ENCODE data around the gene TKTL2.

DNA sequence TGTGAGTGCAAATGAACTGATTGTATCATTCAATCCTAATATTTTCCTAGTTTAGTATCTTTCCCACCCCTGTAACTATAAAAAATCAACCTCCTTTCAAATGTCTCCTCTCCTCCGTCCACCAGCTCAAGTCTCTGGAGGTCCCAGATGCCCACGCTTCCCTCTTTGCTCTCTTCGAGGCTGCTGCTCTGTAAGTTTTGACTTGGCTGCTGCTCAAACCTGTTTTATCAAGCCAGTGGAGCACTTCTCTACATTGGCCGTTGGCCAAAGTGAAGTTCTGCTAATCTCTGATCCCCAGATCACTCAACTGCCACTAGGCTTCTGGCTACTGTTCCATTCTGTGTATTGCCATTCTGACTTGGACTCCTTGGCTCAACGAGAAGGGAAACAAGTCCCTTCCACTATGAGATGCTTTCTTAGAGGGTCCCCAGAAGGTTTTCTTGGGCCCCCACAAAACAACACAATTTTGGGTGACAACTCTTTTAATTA is 7.1 kb upstream of the C4orf45 start:
- PRO-cap = no peak
- RAMPAGE, long total RNA, 5 experiments = no peak in any of the 5 experiments
- RRBS = no CpG with 5 or more reads among the region's 5 CpGs

DNA sequence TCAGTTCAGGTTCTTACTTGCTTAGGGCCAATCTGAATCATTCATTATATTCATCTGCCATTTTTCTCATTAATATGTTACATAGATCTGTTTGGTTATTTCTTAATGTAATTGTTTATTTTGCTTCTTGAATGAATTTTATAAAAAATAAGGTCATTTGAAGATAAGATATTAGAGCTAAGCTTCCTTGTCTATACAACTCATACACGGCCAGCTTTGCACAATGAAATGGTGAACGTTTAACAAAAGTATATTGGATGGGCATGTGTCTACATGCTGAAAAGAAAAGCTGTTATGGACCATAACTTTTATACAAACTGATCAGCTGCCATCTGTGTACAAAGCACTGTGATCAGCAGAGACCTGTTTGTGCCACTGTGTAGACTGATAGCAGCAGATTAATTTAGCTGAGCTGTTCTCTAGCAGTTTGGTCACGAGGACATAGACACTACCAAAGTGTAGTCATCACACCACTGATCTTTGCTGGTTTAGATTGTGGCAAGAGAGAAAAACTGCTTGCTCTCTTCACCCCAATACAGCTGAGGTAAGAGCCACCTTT is 124.4 kb downstream of the RAPGEF2 start:
- PRO-cap = no peak
- RAMPAGE, long total RNA, 5 experiments = no peak in any of the 5 experiments
- RRBS = no CpG with 5 or more reads among the region's 3 CpGs

DNA sequence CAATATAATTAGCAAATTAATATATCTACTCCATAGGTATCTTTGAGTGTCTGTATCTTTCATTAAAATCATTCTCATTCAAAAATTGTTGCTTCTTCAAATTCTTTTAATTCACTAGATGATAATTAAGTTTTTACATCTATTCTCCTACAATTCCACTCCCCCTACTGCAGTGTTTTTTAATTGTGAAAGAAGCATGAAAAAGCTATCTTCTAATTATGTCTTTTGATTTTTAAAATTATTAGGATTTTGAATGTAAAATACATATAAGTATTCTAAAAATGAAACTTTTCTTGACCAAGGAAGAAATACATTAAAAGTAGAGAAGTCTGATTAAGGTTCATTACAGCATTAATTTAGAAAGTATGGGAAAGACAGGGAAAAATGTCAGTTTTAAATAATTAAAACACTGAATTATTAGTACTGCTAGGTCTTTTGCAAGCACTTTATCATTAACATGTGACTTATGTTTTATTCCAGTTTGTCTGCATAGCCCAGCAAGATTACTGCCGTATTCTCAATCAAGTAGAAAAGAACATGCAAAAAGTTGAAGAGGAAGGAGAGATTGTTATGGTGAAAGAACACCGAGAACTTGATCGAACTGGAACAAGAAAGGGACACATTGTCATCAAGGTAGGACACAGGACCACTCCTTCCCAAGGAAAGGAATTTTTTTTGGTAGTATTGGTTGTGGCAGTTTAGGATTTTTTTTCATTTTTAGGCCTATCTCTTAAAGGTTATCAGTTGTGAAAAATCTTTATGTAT is 226.7 kb downstream of the RAPGEF2 start:
- PRO-cap = no peak
- RAMPAGE, long total RNA, 5 experiments = start-site peak on the plus strand in 2 of 5 experiments, centred at positions 521 to 524 of the sequence, 17 to 19 reads per replicate
- RRBS = no CpG with 5 or more reads among the region's 3 CpGs

GRCh38 chr4:159353568-159353841 is 250.6 kb downstream of the RAPGEF2 start:
- PRO-cap = no peak
- RAMPAGE, long total RNA, 5 experiments = start-site peak on the plus strand in 1 of 5 experiments, at chr4:159353522-159354016 at its widest, 15 reads per replicate
- RRBS = no CpG with 5 or more reads among the region's 7 CpGs

GRCh38 chr4:161149539-161149938 is 1014.3 kb downstream of the FSTL5 start:
- PRO-cap = no peak
- RAMPAGE, long total RNA, 5 experiments = no peak in any of the 5 experiments
- RRBS = no CpG with 5 or more reads among the region's 5 CpGs

DNA sequence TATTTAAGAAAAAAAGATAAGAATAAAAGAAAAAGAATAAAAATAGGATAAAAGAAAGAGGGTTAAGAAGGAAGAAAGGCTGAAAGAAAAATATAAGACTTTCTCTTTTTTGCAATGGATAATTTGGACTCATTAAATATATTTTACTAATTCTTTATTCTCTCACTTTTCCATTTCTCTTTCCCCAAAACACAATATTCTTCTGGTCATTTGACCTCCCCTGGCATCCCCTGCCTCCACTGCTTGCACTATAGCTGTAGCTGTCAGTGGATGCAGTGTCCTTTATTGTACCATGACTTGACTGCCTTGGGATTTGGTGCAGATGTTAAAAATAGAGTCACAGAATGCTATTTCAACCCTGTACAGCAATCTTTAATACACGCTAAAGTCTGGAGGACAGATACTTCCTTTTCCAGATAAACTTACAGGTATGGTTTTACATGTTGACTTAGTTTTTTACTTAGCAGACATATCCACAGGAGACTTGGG is 461.6 kb downstream of the NAF1 start:
- PRO-cap = no peak
- RAMPAGE, long total RNA, 5 experiments = no peak in any of the 5 experiments
- RRBS = no CpG with 5 or more reads among the region's 1 CpG

DNA sequence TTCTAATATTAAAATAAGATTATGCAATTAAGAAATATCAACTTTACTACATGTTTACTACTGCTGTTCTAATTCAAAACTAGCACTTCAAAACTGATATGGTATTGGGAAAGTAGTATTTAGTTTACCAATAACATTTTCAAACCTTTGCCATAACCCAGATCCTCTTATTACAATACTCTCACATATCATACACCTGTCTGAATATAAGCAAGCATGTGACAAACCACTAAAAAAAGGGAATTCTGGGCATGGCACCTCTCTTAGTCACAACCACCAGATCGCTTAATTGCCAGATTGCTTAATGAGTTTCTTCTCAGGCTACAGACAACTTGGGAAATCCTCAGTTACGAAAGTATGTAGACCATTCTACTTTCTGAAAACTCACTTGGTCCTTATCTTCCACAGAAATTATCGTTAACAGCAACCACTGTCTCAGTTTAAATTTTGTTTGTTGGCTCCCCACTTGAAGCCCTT is 2.1 kb downstream of the NAF1 start:
- PRO-cap = no peak
- RAMPAGE, long total RNA, 5 experiments = no peak in any of the 5 experiments
- RRBS = no CpG with 5 or more reads among the region's 3 CpGs

DNA sequence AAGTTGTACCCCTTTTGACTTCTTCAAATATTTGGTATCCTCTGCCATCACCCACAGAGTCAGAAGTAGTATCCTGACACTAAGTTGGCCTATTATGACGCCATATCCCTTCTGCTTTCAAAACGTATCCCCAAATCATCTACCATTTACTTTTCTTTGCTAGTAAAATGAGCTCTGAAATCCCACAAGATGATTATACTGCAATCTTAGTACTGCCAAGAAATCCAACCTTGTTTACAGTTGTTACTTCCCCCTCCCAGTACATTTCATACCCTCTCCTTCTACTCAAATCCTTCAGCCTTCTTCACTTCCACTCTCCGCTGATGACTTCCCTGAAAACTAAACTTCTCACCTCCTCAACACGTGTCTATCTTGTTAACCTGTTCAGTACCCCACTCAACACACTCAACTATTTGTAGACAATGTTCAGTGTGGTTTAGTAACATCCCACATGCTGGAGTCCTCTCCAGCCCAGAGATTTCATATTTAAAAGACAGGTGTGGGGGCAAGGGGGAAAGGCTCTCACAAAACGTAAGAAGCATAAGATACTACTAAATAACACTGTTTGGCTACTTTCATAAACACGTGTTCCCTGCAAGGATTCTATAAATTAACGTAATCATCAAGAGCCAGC is 1.3 kb downstream of the NAF1 start:
- PRO-cap = no peak
- RAMPAGE, long total RNA, 5 experiments = start-site peak on the minus strand in 1 of 5 experiments, centred at position 574 of the sequence, 7 reads per replicate
- RRBS = no CpG with 5 or more reads among the region's 7 CpGs

GRCh38 chr4:163473539-163474072 is at the start of gene TKTL2:
TKTL2 (minus strand) TSS chr4:163473754.
- PRO-cap = no peak
- RAMPAGE, long total RNA, 5 experiments = no peak in any of the 5 experiments
- RRBS = no CpG with 5 or more reads among the region's 34 CpGs

GRCh38 chr4:163543208-163543687 is 48.8 kb downstream of the TMA16 start:
- PRO-cap = no peak
- RAMPAGE, long total RNA, 5 experiments = no peak in any of the 5 experiments
- RRBS = no CpG with 5 or more reads among the region's 6 CpGs

DNA sequence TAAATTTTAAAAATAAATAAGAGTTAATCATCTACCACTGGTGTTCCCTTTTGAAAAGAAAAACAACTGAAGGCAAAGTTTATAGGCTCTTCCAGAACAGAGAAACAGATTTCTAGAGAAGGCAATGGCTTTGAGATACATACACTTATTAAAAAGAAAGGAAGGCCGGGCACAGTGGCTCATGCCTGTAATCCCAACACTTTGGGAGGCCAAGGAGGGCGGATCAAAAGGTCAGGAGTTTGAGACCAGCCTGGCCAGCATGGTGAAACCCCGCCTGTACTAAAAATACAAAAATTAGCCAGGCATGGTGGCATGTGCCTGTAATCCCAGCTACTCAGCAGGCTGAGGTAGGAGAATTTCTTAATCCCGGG is 23.6 kb downstream of the TRIM75 start:
- PRO-cap = no peak
- RAMPAGE, long total RNA, 5 experiments = no peak in any of the 5 experiments
- RRBS = no CpG with 5 or more reads among the region's 4 CpGs

DNA sequence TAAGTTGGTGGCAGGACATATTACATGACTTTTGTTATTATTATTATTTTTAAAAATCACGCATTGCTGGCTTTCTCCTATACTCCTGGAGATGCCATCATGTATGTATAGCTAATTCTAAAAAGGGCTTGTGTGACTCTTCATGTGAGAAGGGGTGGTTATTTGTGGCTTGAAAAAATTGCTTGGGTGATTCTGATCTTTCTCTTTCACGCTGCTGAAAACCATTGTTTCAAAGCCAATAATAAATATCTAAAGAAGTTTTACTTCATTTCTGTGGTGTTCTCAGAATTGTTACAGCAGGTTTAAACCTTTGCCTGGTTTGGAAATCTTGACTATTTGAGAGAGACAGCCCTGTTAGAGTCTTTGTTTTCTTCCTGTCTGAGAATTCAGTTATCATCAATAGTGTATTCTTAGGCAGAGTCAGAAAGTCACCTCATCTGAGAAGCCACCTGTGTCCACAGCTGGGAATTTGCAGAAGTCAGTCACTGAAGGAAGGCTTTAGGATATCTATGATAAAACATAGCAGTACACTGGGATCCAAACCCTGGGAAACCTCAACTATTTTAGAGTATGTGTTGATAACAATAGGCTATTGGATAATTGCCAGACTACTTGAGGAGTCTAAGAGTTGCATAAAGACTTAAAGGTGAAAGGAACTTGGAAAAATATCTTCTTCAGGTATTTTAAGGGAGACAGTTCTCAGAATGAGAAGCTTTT is 8.6 kb downstream of the KLHL2 start:
- PRO-cap = no peak
- RAMPAGE, long total RNA, 5 experiments = start-site peak on the plus strand in 1 of 5 experiments, centred at position 462 of the sequence, 7 reads per replicate
- RRBS = no CpG with 5 or more reads among the region's 2 CpGs

GRCh38 chr4:165222021-165222324 is 14.6 kb downstream of the KLHL2 start:
- PRO-cap = no peak
- RAMPAGE, long total RNA, 5 experiments = no peak in any of the 5 experiments
- RRBS = no CpG with 5 or more reads among the region's 2 CpGs

DNA sequence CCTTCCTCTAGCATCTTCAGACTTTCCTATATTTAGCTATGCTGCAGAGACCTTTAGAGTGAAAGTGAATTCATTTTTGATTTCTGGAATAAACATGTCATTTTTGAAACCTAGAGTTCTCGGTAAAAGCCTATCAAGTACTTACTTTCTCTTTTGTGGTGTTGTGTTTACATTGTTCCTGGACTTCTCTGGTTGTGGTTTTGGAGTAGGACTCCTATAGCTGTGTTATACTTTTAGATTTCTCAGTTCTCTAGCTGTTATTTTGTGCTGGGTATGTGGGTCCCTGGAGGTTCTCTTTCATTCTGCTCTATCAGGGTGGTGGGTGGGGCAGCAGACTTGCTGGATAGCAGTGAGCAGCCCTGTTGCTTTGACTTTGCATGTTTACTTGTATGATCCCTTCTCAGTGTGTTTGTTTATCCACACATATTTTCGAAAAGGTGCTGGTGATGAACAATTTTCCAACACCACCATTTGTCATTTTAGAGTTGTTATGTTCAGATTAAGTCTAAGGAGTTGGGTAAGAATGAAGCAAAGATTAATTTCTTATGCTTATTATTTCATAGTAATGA is 22.4 kb upstream of the GK3 start:
- PRO-cap = no peak
- RAMPAGE, long total RNA, 5 experiments = no peak in any of the 5 experiments
- RRBS = no CpG with 5 or more reads among the region's 2 CpGs

DNA sequence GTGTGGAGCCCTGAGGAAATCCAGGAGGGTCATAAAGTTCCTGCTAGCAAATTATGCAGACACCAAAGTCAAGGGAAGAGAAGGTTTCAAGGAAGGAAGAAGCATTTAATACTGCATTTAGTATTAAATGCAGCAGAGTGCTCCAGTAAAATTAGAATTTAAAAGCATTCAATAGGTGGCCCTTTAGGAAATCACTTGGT is 13.9 kb upstream of the CPE start:
- PRO-cap = no peak
- RAMPAGE, long total RNA, 5 experiments = no peak in any of the 5 experiments

DNA sequence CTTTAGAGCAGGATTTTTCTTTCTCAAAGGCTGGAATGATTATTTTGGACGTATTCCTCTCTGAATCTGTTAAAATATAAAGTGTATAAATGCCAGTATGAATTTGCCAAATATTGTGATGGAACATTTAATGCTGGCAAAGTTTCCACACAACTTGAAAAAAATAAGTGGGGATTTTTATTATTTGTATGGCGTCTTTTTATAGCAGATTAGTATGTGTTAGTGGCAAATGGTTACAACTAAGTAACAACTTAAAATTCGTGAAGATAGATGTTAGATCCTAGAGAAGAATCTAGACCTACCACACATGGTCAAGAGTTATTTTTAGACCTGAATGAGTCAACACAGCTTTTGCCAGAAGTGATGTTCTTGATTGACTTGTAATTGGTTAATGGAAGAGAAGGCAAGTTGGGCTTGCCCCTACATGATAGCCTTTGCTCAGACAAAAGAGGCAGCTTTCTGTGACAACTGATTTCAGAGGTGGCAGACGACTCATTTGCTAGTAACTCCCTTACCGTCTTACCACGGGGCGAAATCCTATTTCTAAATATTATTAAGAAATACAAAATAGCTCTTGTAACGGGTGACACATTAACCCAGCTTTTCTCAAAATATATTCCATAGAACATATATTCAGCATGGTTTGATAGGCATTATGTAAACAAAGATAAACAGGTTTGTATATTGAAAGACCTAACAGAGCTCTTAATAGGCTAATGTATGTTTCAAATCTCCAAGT is 4.9 kb downstream of the CPE start:
- PRO-cap = no peak
- RAMPAGE, long total RNA, 5 experiments = no peak in any of the 5 experiments
- RRBS = no CpG with 5 or more reads among the region's 8 CpGs

- PRO-cap = no peak
- RAMPAGE, long total RNA, 5 experiments = start-site peak on the plus strand in 1 of 5 experiments, at chr4:165495567-165495612 at its widest, 35 reads per replicate
- RRBS = no CpG with 5 or more reads among the region's 2 CpGs
Measured at GRCh38 chr4:165495478-165495795, 116.6 kb downstream of the CPE start.

- PRO-cap = no peak
- RAMPAGE, long total RNA, 5 experiments = no peak in any of the 5 experiments
- RRBS = no CpG with 5 or more reads among the region's 5 CpGs
Measured at GRCh38 chr4:166045346-166045660, 172.3 kb downstream of the TLL1 start.

GRCh38 chr4:167897123-167897561 is 195.2 kb upstream of the ANXA10 start:
- PRO-cap = no peak
- RAMPAGE, long total RNA, 5 experiments = no peak in any of the 5 experiments
- RRBS = 32% methylated on average over 1 of the region's 6 CpGs

GRCh38 chr4:168164871-168165581 is 72.7 kb downstream of the ANXA10 start:
- PRO-cap = no peak
- RAMPAGE, long total RNA, 5 experiments = start-site peak on the plus strand in 1 of 5 experiments, at chr4:168165241-168165275 at its widest, 13 reads per replicate
- RRBS = no CpG with 5 or more reads among the region's 1 CpG